Esophagus muscularis mucosa (tissue), 4 donors: Measurements from ENCODE around the gene XG.

GRCh38 chrX:13978-14262 is 267.3 kb upstream of the PLCXD1 start:
- PRO-cap: no peak
- RAMPAGE, long total RNA, 4 experiments: no peak in any of the 4 experiments

GRCh38 chrX:94750-95378 is 186.3 kb upstream of the PLCXD1 start:
- PRO-cap: no peak
- RAMPAGE, long total RNA, 4 experiments: no peak in any of the 4 experiments

DNA sequence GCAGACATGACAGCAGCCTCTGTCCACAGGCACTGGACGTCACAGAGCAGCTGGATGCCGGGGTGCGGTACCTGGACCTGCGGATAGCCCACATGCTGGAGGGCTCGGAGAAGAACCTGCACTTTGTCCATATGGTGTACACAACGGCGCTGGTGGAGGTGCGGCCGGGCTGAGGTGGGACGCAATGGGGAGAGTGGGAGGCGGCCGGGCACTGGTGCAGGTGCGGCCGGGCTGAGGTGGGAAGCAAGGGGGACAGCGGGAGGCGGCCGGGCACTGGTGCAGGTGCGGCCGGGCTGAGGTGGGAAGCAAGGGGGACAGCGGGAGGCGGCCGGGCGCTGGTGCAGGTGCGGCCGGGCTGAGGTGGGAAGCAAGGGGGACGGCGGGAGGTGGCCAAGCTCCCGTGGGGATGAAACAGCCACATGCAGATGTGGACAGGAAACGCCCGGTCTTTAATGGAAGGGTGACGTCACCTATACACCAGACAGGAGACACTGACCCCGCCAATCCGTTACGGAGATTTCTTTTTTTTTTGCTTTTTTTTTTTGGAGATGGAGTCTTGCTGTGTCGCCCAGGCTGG is 9.5 kb downstream of the PLCXD1 start:
- PRO-cap: no peak
- RAMPAGE, long total RNA, 4 experiments: no peak in any of the 4 experiments

DNA sequence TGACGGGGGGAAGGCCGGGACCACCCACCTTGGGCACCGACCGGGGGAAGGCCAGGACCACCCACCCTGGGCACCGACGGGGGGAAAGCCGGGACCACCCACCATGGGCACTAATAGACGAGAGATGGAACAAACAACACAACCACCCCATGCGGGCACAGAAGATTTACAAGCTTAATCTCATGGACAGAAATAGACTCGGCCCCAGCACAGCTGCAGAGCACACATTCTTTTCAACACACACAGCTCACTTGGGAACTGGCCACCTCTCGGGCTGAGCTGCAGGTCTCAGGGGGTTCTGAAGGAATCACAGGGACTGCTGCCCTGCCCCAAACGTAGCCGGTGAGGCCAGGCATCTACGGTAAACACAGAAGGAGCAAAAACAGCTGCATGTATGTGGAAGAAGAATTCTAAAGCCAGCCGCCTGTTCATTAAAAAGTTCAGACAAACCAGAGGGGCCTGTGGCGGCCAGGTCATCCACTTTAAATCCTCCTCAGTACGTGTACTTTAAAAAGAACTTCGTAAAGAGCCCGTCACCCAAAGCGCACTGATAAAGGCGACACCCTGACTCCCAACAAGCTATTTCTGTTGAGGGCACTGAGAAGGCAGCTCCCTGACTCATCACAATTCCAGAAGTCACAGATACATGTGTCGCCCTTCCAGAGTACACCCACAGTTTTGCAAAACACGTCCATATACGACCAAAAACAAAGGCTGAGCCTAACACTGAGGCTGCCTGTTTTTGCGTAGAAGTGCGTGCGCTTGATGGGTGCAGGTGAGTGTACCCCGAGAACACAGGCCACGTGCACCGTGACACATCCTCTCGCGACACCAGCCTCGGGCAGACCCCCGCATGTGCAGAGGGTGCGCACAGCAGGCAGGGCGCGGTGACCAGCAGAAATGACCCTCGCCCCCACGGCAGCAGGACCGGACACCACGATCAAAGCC is 17.6 kb downstream of the PPP2R3B start:
- PRO-cap: no peak
- RAMPAGE, long total RNA, 4 experiments: no peak in any of the 4 experiments

GRCh38 chrX:825923-826418 is 195.4 kb downstream of the SHOX start:
- PRO-cap: bidirectional peak, plus-strand start at chrX:826366, minus-strand start at chrX:826174
- RAMPAGE, long total RNA, 4 experiments: no peak in any of the 4 experiments

DNA sequence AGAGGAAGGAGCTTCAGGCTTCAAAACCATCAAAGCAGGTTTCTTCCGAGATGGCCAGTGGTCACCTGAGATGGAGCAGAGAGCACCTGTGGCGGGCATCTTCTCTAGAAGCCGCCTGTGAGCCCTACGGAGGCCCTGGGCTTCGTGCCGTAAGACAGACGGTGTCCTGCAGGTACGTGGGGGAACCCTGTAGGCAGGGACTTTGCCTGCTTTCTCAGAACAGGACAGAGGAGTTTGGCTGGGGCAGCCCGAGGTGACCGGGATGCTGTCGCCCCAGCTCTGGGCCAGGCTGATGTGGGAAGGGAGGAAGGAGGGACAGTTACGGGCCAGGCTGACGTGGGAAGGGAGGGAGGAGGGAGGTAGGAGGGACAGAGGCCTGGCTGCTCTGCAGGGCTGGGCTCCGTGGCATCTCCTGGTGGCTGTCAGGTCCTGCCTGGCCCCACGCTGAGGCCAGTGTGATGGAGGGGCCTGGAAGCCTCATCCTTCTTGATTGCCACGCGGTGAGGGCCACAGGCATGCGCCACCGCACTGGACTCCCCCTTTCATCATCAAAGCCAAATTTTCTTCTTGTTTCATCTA is 7.0 kb upstream of the SLC25A6 start:
- PRO-cap: unidirectional peak, minus-strand start at position 294 of the sequence
- RAMPAGE, long total RNA, 4 experiments: no peak in any of the 4 experiments

- PRO-cap: no peak
- RAMPAGE, long total RNA, 4 experiments: no peak in any of the 4 experiments
Measured at GRCh38 chrX:1420866-1421377, 29.0 kb upstream of the SLC25A6 start.

GRCh38 chrX:1443273-1443503 is 9.5 kb downstream of the ASMTL start:
- PRO-cap: unidirectional peak, minus-strand start at chrX:1443421
- RAMPAGE, long total RNA, 4 experiments: no peak in any of the 4 experiments

GRCh38 chrX:1471567-1472324 is 19.0 kb upstream of the ASMTL start:
- PRO-cap: no peak
- RAMPAGE, long total RNA, 4 experiments: no peak in any of the 4 experiments

GRCh38 chrX:1481435-1482523 is 29.1 kb upstream of the ASMTL start:
- PRO-cap: bidirectional peak, plus-strand start at chrX:1481987, minus-strand start at chrX:1481862
- RAMPAGE, long total RNA, 4 experiments: no peak in any of the 4 experiments

DNA sequence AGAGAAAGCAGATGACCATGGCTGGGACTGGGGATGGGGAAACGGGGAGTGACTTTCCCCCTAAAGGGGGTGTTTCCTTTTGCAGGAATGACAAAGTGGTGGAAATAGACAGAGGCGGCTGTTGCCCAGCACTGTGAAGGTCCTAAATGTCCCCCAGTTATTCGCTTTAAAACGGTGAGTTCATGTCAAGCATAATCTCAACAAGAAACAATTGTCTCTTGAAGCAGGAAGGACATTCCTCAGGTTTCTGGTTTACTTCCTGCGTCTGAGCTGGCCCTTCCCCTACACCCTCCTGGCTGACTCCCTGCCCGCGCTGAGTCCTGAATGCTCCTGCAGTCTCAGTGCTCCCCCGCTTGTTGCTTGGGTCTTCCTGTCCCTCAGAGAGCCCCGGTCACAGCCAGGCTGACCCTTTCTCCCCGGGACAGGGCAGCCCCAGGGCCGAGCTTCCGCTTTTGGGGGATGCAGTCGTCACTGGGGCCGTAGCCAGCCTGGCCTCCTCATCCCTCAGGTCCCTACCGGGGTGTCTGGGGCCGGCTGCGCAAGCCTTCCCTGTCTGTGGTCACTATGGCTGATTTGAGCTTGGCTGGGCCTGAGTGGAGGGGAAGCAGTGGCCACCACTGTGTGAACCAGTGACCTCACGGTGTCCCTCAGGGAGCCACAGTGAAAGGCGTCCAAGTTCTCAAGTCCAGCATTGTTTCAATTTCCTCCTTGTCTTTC is 34.0 kb upstream of the ASMTL start:
- PRO-cap: no peak
- RAMPAGE, long total RNA, 4 experiments: no peak in any of the 4 experiments

- PRO-cap: no peak
- RAMPAGE, long total RNA, 4 experiments: no peak in any of the 4 experiments
Measured at GRCh38 chrX:1601320-1602640, 10.4 kb downstream of the AKAP17A start.

DNA sequence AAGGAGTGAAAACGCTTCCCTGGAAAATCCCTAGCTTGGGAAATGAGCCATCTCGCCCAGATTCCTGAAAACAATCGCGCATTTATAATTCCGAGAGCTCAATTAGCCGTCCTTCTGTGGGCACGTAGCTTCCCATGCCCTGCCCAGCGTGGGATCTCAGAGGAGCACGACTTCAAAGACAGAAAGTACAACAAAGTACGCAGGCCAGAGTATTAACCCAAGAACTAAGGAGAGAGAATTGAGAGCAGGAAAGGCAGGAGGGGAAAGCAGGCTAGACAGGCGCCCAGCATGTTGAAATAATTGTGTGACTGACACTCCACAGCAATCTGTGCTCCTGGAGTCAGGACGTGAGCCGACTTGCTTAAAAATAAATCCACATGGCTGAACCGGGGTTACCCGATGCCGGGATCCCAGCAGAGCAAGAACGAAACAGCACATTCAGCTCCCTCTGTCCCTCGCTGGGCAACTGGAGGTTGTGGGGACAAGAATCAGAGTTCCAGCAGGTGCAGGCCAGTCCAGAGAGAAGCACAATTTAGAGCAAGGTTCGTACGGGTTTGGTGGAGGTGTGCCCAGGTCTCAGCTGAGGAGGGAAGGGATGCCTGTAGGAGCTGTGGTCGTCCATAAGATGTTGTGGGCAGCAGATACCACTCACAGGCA is 98.8 kb downstream of the DHRSX start:
- PRO-cap: unidirectional peak, plus-strand start at position 135 of the sequence
- RAMPAGE, long total RNA, 4 experiments: no peak in any of the 4 experiments

- PRO-cap: no peak
- RAMPAGE, long total RNA, 4 experiments: no peak in any of the 4 experiments
Measured at GRCh38 chrX:2606865-2607174, 84.3 kb upstream of the CD99 start.

GRCh38 chrX:2751629-2752452 is at the start of gene XG:
Gene XG (plus strand): TSS chrX:2752040.
- PRO-cap: no peak
- RAMPAGE, long total RNA, 4 experiments: start-site peak on the plus strand in 3 of 4 experiments, at chrX:2752012-2752265 at its widest, 6 to 24 reads per replicate

- PRO-cap: no peak
- RAMPAGE, long total RNA, 4 experiments: no peak in any of the 4 experiments
Measured at GRCh38 chrX:2804770-2805920, 23.6 kb upstream of the GYG2 start.

GRCh38 chrX:2823692-2824453 is 4.9 kb upstream of the GYG2 start:
- PRO-cap: no peak
- RAMPAGE, long total RNA, 4 experiments: no peak in any of the 4 experiments

- PRO-cap: no peak
- RAMPAGE, long total RNA, 4 experiments: no peak in any of the 4 experiments
Measured at GRCh38 chrX:2901769-2902080, 27.4 kb downstream of the ARSD start.

DNA sequence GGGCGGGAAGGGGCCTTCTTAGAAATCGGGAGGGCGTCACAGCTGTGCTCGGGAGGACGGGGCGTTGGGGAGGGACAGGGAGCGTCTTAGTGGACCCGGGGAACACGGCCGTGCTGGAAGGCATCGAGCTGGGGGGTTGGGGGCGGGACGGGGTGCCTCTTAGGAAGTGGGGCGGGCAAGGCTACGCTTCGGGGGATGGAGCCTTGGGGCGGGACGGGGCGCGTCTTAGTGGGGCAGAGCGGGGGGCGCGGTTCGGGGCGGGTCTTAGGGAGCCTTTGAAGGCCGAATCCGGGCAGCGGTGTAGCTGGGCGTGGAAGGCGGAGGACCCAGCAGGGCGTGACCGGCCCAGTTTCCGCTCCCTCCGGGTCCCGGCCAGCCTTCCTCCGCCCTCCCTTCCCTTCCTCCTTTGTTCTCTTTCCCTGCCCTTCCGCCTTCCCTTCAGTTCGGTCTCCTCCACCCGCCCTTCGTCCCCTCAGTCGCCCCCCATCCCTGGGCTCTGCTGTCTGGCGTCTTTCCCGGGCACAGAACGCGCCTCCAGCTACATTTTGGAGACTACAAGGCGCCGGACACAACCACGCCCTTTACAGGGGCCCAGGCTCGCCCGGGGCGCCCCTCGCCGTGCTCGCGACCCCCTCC is 478 bp downstream of the ARSD start:
- PRO-cap: bidirectional peak, plus-strand start at position 348 of the sequence, minus-strand start at position 138 of the sequence
- RAMPAGE, long total RNA, 4 experiments: no peak in any of the 4 experiments

DNA sequence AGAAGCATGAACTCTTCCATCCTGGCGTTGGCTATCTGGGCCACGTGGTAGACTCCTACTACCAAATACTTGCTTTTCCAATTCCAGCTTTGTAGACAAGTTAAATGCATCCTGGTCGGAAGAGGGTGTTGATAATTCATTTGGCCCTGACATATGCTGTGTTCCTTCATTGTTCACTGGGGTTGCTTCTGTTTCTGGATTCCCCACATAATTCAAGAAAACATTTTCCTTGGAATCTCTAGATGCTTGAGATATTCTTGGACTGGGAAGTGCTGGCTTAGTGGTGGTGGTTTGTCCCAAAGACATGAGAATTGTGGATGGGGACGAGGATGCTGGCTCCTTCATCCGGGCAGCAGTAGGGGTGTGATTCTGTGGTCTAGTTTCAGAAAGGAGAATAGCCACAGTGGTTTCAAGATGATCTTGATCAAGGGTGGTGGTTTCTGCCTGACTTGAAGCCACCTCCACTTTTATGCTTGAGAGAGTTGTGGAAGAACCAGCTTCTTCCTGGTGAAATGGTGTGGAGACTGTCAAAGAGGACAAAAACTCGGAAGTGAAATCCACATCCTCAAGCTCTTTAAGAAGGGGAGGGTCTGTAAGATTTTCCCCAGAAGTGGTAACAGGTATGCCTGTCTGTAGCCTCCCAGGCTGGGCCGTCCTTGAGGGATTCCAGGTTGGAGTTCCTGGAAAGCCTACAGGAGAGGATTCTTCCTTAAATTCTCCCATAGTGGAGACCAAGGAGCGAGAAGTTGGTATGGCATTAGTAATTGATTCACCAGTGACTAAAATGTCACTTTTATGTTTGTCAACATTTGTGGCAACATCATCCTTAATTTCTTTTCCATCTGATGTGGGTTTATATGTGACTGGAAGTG is 25.3 kb downstream of the MXRA5 start:
- PRO-cap: no peak
- RAMPAGE, long total RNA, 4 experiments: no peak in any of the 4 experiments